ENCODE measurements around the genes SPOP, TAC4 and XYLT2.

DNA sequence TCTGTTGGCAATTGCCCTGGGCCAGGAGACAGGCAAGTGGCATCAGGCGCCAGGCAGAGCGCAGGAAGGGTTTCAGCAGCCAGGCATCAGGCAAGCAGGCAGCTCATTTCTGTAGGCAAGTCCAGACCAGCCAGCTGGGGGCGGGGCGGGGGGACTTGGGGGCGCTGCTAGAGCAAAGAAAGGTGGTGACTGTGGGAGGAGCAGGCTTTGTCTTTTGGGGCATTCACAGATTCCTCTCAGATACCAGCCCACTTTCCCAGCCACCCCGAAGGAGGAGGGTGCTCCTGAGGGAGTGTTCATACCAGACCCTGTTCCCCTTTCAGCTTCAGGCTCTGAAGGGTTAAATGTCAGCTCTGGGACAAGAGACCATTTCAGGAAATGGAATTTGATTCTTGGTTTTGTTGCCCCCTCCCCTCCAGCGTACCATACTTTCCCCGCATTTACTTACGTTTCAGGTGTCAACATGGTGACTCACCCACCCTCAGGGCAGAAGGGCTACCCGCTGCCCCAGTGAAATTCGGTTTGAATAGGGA, 13.1 kb downstream of the NGFR start:
- RRBS, 2 experiments: no CpG with 5 or more reads among the region's 11 CpGs

DNA sequence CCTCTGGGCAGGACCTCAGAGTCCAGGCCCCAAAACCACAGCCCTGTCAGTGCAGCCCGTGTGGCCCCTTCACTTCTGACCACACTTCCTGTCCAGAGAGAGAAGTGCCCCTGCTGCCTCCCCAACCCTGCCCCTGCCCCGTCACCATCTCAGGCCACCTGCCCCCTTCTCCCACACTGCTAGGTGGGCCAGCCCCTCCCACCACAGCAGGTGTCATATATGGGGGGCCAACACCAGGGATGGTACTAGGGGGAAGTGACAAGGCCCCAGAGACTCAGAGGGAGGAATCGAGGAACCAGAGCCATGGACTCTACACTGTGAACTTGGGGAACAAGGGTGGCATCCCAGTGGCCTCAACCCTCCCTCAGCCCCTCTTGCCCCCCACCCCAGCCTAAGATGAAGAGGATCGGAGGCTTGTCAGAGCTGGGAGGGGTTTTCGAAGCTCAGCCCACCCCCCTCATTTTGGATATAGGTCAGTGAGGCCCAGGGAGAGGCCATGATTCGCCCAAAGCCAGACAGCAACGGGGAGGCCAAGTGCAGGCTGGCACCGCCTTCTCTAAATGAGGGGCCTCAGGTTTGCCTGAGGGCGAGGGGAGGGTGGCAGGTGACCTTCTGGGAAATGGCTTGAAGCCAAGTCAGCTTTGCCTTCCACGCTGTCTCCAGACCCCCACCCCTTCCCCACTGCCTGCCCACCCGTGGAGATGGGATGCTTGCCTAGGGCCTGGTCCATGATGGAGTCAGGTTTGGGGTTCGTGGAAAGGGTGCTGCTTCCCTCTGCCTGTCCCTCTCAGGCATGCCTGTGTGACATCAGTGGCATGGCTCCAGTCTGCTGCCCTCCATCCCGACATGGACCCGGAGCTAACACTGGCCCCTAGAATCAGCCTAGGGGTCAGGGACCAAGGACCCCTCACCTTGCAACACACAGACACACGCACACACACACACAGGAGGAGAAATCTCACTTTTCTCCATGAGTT, 18.3 kb downstream of the NGFR start:
- RRBS, 2 experiments: no CpG with 5 or more reads among the region's 15 CpGs

GRCh38 chr17:49577103-49577504, 1.4 kb downstream of the NXPH3 start:
- RRBS, 2 experiments: 25 to 49% methylated on average over 2 of the region's 8 CpGs

- RRBS, 2 experiments: under 1 to 1% methylated on average over 13 of the region's 75 CpGs
Measured at GRCh38 chr17:49677401-49678494, at the start of gene SPOP. SPOP (minus strand) TSS chr17:49678097.

GRCh38 chr17:49714913-49715572, 7.3 kb upstream of the SLC35B1 start:
- RRBS, 2 experiments: no CpG with 5 or more reads among the region's 4 CpGs

GRCh38 chr17:49723119-49723868, 15.5 kb upstream of the SLC35B1 start:
- RRBS, 2 experiments: no CpG with 5 or more reads among the region's 13 CpGs

GRCh38 chr17:49746669-49747080, 17.3 kb downstream of the FAM117A start:
- RRBS, 2 experiments: no CpG with 5 or more reads among the region's 6 CpGs

GRCh38 chr17:49795255-49795534, 6.7 kb downstream of the KAT7 start:
- RRBS, 2 experiments: no CpG with 5 or more reads among the region's 6 CpGs

- RRBS, 2 experiments: no CpG with 5 or more reads among the region's 4 CpGs
Measured at GRCh38 chr17:49815899-49816455, 27.5 kb downstream of the KAT7 start.

DNA sequence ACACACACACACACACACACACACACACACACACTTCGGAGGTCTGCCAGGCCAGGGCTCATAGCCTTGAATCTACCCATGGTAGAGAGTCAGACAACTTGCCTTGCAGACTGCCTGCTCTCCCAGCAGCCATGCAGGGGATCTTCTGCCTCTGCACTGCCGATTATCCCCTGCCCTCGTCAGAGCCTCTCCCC, 279 bp downstream of the TAC4 start:
- RRBS, 2 experiments: no CpG with 5 or more reads among the region's 3 CpGs

GRCh38 chr17:49847887-49848550, at the start of gene TAC4:
TAC4 (minus strand) TSS chr17:49848069.
- RRBS, 2 experiments: no CpG with 5 or more reads among the region's 2 CpGs

- RRBS, 2 experiments: no CpG with 5 or more reads among the region's 4 CpGs
Measured at GRCh38 chr17:49998318-49998661, 3.3 kb upstream of the DLX3 start.

- RRBS, 2 experiments: no CpG with 5 or more reads among the region's 8 CpGs
Measured at GRCh38 chr17:50053019-50053799, 2.7 kb upstream of the ITGA3 start.

DNA sequence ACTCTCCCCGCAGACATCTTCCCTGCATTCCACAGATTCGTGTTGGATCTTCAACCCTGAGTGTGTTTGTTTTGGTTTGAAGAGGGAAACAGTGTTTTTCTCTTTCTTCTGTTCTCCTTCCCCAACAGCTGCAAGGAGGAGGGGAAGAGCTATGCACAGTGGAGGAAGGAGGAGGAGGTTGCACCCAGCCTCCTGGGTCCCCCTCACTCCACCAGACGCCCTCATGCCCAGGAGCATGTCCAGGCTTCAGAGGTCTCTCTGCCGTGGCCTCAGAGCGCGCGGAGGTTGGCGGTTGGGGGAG, 1.3 kb downstream of the ITGA3 start:
- RRBS, 2 experiments: no CpG with 5 or more reads among the region's 8 CpGs

GRCh38 chr17:50060798-50061582, 5.1 kb downstream of the ITGA3 start:
- RRBS, 2 experiments: no CpG with 5 or more reads among the region's 8 CpGs

DNA sequence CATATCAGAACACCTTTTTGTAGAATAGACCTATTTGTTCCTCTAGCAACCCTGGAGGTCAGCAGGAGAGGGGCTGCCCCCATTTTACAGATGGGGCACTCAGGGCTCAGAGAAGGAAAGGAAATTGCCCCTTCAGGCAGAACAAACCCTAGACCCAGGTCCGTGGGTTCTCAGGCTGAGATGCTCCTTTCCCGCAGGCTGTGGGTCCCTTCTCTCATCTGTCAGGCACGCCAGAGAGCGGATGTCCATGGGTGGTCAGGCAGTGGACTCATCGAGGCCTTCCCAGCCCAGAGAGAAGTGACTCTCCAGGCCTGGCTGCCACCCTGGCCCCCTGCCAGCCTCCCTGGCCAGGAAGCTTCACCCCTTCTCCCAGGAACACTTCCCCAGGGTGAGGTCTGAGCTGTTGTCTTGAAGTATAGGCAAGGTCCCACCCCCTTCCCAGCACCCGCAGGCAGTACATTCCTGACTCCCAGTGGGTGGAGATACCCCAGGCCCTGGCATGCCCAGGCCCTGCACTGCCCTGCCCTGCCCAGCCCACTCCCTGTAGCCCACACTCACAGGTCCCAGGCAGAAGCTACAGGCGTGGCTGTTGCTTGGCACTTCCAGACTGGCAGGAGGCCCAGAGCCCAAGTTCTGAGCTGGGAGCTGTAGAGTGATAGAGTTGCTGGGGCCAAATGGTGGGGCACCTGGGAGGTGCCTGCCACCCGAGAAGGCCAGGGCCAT, 6.4 kb downstream of the ITGA3 start:
- RRBS, 2 experiments: no CpG with 5 or more reads among the region's 8 CpGs

- RRBS, 2 experiments: 0% methylated on average over 1 of the region's 17 CpGs; no CpG with 5 or more reads in 1 of the 2 experiments
Measured at GRCh38 chr17:50094106-50094612, 992 bp upstream of the PDK2 start.

- RRBS, 2 experiments: 69 to 82% methylated on average over 5 of the region's 23 CpGs
Measured at GRCh38 chr17:50198924-50199603, 2.4 kb downstream of the COL1A1 start.

GRCh38 chr17:50220157-50220634, 18.8 kb upstream of the COL1A1 start:
- RRBS, 2 experiments: no CpG with 5 or more reads among the region's 6 CpGs

DNA sequence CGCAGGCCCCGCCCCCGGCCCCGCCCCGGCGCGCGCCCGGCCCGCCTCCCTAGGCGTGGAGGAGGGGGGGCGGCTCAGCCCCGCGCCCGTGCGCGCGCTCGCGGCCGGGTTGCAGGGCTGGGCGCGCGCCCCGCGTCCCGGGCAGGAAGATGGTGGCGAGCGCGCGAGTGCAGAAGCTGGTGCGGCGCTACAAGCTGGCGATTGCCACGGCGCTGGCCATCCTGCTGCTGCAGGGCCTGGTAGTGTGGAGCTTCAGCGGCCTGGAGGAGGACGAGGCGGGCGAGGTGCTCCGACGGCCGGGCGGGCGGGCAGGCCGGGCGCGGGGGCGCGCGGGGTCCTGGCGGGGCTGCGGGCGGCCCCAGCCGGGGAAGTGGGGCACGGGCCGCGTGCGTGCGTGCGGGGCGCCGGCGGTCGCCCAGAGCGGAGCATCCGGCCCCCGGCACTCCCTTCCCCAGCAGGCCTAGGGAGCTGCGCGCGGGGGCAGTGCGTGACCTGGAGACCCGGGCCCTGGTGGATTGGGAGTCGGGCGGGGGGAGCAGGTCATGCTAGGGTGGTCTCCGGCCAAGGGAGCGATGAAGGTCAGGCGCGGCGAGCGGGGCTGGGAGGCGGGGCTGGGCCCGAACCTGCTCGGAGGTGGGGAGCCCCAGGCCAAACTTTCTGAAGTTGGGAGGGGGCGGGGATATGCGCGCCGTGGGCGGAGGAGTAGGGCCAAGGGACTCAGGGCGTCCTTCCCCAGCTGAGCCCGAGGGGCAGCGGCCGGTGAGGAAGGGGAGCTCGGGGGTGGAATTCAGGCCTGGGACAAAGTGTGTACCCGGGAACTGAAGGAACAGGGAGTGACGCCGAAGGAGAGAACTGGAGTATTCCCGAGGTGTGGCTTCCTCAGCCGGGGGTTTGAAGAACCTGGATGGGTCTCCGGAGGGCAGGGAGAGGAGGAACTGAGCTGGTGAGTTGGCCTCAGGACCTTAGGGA, at the start of gene XYLT2:
XYLT2 (plus strand) TSS at position 135 of the 969 bp plus-strand sequence.
- RRBS, 2 experiments: 2% methylated on average over 50 of the region's 100 CpGs